Rectum (tissue), 1 donor: ENCODE data around the genes ANKRD20A1, FOXD4L3 and SMC5.

- PRO-cap, result no peak
These were observed 532.6 kb downstream of the FOXD4L4 start for GRCh38 chr9:66269355-66270194.

DNA sequence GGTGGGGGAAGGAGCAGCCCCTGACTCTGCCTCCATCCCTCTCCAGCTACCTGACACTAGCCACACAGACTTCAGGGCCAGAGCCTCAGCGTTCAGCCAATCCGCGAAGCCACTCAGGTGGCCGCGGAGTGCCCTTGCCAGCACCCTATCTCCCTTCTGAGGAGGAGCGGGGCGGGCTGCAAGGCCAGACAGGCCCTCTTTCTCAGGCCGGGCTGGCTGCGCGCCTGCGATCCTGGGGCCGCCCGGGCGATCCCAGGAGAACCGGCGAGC, at the start of gene ANKRD20A1:
Gene ANKRD20A1, plus strand, starts transcription at position 196 of the 270 bp plus-strand sequence.
- PRO-cap, result no peak

GRCh38 chr9:68302523-68302988, at the start of gene FOXD4L3:
TSS of gene FOXD4L3 (plus strand) at chr9:68302867.
- PRO-cap, result no peak

DNA sequence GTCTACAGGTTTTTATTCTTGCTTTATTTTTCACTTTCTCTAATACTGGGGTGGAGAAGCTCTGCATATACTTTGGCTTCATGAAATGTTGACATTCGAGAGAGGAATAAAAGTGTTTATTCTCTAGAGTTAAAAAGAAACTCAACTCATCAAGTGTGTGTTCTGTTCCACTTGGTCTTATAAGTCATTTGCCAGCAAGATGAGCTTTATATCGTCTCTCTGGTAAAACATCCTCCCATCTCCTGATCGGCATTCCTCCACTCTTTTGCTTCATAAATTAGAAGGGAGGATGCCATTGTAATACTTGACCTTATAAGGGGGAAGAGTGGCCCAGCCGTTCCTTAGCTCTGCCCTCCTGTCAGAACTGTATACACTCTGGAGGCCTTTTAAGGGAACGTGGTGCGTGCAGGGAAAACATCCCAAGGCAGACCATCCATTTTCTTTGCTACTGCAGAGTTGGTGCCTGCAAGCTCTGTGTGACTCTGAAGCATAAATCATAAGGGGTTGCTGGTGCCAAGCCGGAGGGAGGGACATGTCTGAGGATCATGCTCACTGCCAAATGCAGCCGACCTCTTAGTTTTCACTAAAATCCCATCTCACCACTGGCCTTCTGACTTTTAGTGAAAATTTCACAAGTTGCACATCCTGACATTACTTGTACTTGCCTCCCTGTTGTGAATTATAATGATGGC, 90.4 kb downstream of the PGM5 start:
- PRO-cap, result unidirectional peak, minus-strand start at position 181 of the sequence

GRCh38 chr9:68551071-68551683, 10.5 kb upstream of the TMEM252 start:
- PRO-cap, result unidirectional peak, minus-strand start at chr9:68551316

- PRO-cap, result no peak
These were observed 64.3 kb upstream of the PIP5K1B start for GRCh38 chr9:68640810-68641091.

DNA sequence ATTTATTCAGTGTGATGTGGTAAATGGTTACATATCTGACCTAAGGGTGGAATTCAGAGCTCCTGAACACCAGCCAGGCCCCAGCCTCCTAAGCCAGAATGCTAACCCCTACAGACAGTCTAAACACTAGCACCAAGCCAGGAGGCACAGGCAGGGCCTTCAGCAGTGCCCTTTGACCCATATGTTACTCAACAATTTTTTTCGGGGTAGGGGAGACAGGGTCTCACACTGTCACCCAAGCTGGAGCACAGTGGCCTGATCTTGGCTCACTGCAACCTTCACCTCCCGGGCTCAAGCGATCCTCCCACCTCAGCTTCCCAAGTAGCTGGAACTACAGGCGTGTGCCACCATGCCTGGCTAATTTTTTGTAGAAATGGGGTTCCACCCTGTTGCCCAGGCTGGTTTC, 40.2 kb downstream of the PRKACG start:
- PRO-cap, result no peak

DNA sequence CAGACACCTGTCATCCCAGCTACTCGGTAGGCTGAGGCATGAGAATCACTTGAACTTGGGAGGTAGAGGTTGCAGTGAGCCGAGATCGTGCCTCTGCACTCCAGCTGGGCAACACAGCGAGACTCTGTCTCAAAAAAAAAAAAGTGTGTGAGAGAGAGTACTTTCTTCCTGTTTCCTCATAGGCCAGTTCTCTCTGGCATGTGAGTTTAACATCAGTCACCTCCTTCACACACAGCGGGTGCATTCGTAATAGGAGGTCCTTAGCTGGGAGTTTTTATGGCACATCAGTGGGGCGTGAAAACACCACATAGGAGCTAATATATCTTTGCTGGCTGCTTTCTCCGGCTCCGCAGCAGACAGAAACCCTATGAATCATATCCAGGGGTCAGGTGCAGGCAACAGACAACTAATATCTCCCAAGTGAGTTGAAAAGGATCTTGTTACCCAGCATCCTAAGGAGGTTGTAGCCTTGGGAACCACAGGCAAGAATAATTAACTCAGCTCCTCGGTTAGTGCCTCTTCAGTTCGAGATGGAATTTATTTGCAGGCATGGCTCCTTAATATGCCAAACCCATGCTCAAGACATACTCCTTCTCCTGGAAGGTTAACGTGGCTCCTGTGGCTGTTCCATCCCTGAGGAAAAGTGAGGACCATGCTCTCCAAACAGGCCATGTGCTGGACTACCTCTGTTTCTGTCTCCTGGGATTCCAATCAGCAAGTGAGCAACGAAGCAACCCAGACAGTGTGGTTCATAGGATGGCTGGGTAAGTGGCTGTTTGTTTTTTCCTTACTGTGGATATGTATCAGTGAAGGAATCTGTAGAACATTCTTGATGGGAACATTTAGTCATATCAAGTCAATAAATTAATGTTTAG, 64.0 kb downstream of the FXN start:
- PRO-cap, result no peak

DNA sequence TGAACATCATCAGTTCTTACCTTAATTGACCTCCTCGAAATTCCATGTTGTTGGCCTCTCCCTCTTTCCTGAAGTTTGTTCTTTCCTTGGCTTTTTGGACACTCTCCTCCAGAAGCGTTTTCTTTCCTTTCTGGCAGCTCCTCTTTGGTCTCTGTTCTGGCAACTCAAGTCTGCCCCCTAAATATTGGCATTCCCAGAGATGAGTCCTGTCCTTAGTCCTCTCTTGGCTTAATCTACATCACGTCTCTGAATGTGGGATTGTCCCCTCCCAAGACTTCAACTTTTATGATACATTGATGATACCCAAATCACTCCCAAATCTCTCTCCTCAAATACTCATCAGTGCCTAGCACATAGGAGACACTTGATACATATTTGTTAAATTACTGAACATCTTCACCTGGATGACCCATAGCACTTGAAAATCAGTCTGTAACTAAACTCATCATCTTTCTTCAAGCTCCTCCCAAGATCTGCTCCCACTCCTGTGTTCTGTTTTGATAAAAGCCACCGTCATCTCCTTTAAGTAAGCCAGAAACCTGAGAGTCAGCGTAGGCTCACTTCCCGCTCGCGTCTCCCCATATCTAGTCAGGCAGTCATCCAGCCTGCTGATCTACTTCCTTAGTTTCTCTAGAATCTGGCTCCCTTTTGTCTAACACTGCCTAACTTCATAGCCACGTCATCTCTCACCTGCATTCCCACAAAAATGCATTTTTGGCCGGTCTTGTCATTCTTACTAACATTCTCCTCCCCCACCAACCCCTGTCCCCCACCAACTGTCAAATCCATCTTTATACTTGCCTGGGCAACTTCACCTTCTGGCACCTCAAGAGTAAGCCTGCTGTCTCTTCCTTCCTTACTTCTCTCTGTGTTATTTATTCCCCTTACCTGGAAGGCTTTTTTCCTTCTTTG, 3.2 kb upstream of the TJP2 start:
- PRO-cap, result no peak

GRCh38 chr9:69247786-69248611, 73.9 kb downstream of the TJP2 start:
- PRO-cap, result no peak

GRCh38 chr9:69476115-69476517, 151.1 kb downstream of the ENTREP1 start:
- PRO-cap, result unidirectional peak, plus-strand start at chr9:69476171

DNA sequence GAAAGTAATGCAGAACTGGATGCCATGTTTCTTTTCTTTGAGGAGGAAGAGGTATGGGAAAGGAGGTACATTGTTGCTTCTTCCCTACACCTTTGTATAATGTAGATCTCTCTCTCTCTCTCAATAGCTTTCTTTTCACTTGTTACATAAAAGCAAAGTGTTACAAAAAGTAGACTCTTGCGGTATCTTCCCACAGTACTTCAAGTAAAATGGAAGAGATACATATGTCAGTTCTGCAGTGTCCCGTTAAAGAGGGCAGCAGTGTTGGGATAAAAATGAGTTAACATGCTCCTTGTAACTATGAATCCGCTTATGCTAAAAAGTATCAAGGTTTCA, 942 bp downstream of the PTAR1 start:
- PRO-cap, result no peak

DNA sequence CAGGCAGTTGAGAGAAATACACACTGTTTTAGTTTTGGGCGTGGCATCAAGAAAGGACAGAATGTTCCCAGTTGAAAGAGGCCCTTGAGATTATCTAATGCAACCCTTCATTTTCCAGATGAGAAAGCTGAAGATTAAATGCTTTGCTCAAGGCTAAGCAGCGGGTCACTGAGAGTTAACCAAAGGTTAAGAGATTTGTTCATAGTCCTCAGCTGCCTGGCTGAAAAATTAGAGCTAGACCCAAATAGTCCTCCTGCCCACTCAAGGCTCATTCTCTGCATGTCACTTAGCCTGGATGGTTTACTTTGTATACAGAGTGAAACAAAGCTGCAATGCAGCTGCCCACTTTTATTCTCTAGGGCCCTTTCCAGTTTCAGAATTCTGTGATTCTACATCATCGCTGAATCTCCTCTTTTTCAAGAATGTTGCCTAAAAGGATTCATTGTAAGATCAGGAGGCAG, 46.6 kb upstream of the MAMDC2 start:
- PRO-cap, result no peak

DNA sequence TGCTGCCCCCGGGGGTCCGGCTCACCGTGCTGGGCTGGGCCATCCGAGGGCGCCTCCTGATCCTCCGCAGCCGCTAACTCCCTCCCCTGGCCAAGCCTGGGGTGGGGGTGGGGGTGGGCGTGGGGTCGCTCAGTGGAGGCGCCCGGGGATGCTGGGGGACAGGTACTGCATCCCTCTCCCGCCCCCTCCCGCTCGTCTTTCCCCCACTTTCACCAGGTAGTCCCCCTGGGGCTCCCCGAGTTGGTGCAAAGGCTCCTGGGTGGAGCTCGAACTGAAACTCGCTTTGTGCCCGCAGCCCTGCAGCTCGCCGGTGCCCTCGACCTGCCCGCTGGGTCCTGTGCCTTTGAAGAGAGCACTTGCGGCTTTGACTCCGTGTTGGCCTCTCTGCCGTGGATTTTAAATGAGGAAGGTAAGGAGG, 650 bp downstream of the MAMDC2 start:
- PRO-cap, result no peak

- PRO-cap, result unidirectional peak, plus-strand start at chr9:70100661
These were observed 56.6 kb downstream of the MAMDC2 start for GRCh38 chr9:70100046-70100916.

- PRO-cap, result unidirectional peak, plus-strand start at chr9:70113286
These were observed 69.4 kb downstream of the MAMDC2 start for GRCh38 chr9:70113065-70113358.

- PRO-cap, result no peak
These were observed 37.0 kb upstream of the SMC5 start for GRCh38 chr9:70221695-70222307.

DNA sequence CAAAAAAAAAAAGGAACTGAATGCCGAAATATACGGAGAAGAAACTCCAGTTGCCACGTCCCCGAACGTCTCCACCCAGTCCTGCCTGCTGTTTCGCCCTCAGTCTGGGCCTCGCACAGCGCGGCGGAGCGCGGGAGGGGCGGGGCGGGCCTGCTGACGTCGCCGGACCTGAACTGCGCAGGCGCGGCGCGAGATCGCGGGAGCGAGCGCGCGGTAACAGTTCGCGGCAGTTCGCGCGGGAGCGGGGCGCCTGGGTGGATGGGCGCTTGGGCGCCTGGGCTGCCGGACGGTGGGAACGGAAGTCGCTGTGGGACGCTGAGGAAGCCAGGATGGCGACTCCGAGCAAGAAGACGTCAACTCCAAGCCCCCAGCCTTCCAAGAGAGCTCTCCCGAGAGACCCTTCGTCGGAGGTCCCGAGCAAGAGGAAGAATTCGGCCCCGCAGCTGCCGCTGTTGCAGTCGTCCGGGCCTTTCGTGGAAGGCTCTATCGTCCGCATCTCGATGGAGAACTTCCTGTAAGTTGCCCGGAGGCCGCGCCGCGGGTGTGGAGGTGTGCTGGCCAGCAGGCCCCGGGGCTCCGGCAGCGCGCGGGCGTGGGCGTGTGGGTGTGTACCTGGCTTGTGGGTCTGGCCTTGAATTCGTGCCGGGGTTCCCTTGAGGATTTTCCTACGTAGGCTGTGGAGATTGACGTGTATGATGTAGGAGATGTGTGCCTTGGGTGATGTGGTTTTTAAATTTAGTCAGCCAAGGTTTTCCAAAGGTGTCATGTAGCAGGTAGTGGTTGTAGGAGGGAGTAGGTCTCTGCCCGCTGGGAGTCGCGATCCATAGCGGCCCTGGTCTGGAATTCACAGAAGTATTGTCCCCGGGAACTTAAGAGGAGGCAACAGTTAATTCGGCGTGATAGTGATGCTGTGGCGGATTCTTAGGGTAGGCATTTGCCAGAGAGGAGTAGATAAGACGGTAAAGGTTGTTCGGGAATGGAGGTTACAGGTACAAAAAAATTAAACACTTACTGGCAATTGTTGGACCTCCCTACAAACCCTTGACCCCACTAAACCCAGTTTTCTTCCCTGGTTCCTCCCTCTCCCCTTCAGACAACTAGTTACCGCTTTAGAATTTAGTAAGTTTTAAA, at the start of gene SMC5:
Gene SMC5, plus strand, starts transcription at position 229 of the 1,131 bp plus-strand sequence.
- PRO-cap, result bidirectional peak, plus-strand start at position 229 of the sequence, minus-strand start at position 87 of the sequence; bidirectional peak, plus-strand start at position 515 of the sequence, minus-strand start at position 627 of the sequence; bidirectional peak, plus-strand start at position 853 of the sequence, minus-strand start at position 839 of the sequence

DNA sequence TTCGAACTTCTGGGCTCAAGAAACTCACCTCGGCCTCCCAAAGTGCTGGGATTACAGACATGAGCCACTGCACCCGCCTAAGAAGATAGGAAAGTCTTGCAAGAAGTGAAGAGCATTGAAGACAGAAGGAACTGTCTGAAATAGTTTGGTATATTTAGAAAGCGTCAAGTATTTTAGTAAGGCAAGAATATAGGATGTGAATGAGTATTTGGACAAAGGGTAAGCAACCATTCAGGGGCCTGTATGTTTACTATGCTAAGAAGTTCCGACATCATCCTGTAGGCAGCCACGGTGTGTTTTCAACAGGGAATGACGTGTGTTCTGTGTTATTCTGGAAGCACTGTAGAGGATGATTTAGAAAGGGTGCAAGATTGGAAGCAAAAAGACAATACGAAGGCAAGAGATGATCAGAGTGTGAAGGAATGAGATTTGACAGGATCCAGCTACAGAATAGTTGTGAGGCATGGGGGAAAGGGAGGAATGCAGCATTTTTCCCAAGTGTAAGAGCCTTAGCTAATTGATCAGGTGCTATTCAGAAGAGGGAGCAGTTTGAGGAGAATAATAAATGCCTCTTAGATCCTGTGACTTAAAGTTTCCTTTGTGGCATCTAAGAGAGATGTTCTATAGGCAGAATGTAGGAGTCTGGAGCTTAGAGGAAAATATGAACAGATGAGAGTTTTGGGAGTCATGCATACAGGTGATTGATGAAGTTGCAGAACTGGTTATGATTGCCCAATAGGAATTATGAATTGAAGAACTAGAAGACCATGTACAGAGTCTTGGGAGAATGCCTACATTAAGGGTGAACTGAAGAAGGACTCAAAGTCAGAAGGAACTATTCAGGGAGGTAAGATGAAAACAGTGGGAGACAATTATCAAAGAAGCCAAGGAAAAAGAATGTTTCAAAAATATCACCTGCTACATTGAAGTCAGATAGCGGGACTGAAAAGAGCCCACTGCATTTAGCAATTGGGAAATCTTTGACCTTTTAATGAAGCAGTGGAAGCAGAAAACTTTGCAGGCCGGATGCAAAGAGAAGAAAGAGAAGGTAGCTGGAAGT, 2.5 kb downstream of the SMC5 start:
- PRO-cap, result no peak

DNA sequence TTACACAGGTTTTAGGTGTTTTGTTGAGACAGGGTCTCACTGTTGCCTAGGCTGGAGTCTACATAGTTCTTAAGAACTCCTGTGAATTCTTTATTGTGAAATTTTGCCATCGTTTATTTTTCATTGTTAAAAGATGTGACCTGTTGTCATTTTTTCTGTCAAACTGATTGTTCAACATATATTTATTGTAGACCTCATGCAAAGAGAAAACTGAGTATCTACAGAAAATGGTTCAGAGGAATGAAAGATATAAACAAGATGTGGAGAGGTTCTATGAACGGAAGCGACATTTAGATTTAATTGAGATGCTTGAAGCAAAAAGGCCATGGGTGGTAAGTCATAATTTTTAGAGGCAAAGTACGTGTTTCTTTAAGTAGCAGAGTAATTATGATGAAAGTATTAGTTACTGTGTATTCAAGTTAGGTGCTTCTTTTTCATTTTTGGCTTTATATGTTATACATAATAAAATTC, 21.8 kb downstream of the SMC5 start:
- PRO-cap, result no peak